Skeletal muscle satellite cell (primary cell): ENCODE measurements around a stretch of chr12.

GRCh38 chr12:93570697-93571377 lies 1.6 kb upstream of the SOCS2 start:
- CAGE, long polyA plus RNA, result no peak

DNA sequence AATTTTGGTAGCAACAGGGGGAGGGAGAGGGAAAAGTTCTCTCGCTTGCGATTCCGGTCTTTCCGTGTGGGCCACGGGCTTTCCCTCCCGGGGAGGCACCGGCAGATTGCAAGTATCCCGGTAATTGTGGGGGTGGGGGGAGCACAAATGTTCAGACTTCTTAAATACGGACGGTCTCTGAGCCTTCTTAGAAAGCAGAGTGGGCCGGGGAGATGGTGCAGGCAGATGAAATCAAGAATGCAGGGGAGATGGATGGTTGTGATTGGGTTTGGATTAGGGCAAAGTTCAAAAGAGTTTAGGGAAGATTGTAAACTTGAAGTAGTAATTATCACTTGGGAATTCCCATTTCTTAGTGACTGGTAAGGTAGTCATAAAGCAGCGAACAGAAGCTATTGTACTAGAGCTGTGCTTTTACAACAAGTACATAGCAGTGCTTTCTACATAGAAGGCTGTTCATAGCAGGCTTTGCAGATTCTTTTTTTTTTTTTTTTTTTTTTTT lies 1.3 kb downstream of the SOCS2 start:
- CAGE, long polyA plus RNA, result no peak

- CAGE, long polyA plus RNA, result no peak
Measured at GRCh38 chr12:93574229-93575305, 2.1 kb downstream of the SOCS2 start.

GRCh38 chr12:93590898-93592163 lies 18.9 kb downstream of the SOCS2 start:
- CAGE, long polyA plus RNA, result no peak

DNA sequence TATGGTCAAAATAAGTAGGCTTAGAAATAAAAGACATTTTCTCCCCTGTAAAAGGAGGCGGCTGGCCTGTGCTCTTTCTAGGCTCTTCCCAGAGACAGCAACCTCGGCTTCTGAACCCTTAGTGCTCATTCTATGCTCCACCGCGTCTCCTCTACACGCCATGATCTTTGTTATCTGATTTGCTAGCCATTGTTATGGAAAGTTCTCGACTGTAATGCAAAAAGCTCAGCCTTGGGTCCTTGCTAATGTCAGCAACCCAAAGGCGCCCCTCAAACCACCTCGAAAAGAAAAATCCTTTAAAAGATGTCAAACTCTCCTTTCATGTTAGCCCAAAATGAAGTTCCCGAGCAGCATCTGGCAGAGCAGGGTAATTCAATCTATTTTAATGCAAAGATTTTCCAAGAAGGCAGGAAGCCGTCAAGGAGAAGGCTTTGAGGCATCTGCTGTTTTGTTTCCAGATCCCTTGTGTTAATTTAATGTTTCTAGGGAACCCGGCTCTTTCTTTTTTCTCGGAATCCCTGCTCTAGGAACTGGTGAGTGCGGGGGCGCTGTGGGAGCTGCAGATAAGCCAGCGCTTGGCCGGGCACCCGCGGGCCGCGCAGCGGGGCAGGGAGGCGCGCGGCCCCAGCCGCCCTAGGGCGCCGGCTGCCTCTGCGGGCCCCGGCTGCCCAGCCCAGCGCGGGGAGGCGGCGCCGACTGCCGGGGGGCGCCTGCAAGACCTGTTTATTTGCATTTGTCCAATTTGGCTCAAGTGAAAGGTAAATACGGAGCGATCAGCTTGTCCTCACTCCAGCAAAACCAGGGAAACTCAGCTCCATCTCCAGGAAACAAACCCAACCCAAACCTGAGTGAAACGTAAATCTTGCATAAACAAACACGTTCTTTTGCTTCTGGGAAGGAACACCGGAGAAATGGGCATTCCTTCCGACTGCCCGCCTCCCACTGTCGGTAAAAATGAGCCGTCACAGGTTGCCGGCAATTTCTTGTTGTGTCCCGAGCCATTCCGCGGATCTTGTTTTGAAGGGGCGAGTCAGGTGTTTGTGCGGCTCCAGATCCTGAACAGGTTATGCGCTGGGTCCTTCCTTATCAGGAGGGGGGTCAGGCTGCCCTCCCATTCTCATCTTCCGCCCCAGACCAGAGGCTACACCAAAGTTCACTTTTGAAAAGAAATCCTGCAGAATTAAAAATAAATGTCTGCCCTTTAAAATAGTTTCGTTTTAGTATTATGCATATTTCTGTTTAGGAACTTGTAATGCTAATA lies 65.1 kb downstream of the CRADD start:
- CAGE, long polyA plus RNA, result no peak

- CAGE, long polyA plus RNA, result no peak
Measured at GRCh38 chr12:94063089-94063744, 85.2 kb upstream of the PLXNC1 start.

GRCh38 chr12:94204913-94205322 lies 56.5 kb downstream of the PLXNC1 start:
- CAGE, long polyA plus RNA, result no peak

GRCh38 chr12:94576205-94576553 lies 74.2 kb downstream of the TMCC3 start:
- CAGE, long polyA plus RNA, result no peak

- CAGE, long polyA plus RNA, result no peak
Measured at GRCh38 chr12:94615001-94615807, 35.2 kb downstream of the TMCC3 start.

GRCh38 chr12:94830912-94831508 lies 172.5 kb downstream of the NDUFA12 start:
- CAGE, long polyA plus RNA, result no peak

DNA sequence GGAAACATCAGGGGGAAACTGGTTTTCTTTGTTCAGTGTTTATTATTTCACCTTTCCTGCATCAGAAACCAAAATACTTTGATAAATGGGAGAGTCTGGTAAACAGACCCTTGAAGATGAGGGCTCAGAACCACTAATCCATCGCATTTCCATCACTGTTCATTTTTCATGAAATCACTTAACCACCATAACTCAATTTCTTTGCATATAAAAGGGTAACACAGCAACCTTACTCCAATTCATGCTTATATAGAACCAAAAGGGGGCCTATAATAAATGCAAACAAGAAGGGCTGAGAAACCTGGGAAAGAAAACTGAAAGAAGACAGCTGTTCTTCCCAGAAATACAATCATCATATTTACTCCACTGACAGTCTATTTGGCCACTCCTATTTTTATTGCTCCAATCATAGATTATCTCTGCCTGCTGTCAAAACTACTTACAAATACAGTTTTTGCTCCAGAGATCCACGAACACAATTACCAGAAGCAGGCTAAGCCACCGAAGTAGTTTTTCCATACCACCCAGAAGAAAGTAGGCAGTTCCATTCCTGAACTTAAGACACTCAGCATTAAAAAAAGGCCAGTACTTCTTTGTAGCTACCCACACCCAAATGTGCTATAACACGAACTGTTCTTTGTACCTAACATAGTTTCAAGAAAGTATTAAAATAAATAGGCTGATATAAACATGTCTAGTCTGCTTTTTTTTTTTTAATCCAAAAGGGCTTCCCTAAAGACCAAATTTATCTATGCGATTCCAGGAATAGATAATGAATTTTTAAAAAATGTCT lies 16.8 kb downstream of the FGD6 start:
- CAGE, long polyA plus RNA, result no peak

DNA sequence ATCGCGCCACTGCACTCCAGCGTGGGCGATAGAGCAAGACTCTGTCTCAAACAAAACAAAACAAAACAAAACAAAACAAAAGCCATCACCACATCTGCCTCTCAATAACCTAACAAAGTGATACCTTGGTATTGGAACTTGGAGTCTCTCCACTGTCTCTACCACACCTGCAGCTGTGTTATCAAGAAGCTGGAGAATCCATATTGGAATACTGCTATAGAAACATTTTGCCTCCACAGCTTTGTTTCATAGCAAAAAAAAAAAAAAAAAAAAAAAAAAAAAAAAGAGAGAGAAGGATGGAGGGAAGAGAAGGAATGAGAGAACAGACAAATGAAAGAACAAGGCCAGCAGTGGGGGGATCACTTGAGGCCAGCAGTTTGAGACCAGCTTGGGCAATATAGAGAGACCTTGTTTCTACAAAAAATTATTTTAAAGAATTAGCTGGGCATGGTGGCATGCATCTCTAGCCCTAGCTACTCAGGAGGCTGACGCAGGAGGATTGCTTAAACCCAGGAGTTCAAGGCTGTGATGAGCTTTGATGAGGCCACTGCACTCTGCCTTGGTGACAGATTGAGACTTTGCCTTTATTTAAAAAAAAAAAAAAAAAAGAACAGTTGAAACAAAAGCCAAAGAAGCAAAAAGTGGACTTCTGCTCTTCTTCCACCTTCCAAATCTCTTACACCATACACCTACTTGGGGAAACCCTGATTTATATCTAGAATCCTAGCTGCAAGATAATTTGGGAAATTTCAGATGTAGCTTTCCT lies 8.1 kb downstream of the VEZT start:
- CAGE, long polyA plus RNA, result no peak

- CAGE, long polyA plus RNA, result no peak
Measured at GRCh38 chr12:95679682-95680216, 110.8 kb downstream of the NTN4 start.

DNA sequence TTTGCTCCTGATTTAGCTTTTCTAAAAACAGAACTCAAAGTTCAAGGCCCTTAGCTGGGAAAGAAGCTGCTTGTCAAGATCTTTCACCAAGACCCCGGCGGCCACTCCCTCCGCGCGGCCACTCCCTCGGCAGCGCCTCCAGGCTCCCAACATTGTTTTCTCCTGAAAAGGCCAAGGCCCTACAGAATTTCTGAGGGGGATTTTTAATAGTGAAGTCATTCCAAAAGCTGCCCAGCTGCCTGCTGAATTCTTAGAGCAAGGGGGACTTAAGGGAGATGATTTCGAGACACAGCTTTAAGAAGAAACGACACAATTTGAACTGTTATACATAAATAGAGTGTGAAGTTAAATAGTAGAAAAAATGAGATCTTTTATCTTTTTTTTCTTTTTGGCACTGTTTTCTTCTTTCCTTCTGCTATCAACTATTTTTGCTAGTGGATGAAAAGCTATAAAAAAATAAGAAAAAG lies 96.3 kb downstream of the NTN4 start:
- CAGE, long polyA plus RNA, result no peak

DNA sequence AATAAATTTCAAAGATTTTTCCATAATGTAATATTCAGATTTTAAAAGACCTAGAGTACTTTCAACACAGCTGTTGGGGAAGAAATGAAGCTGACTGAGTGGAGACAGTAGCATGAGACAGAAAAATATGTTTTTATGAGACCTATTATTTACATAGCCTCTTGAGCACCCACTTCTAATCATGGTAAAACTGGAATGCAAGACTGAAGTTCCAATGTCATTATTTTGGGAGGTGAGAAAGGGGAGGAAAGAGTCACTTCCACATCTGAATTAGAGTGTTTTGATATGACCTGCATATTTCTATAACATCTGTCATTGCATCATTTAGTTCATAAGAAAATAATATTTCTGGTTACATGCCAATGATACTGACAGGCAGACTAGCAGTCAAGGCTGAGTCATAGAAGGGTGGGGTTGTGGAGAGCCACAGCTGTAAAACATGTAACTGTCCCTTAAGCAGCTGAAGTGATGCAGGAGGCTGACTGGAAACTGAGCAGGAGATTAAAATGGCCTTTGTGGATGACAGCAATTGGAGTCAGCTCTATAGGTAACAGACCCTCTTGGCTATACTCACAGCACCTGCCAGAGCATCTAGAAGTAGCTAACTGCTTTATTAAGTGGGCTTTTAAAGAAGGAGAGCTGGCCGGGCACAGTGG lies 26.7 kb downstream of the NTN4 start:
- CAGE, long polyA plus RNA, result no peak

DNA sequence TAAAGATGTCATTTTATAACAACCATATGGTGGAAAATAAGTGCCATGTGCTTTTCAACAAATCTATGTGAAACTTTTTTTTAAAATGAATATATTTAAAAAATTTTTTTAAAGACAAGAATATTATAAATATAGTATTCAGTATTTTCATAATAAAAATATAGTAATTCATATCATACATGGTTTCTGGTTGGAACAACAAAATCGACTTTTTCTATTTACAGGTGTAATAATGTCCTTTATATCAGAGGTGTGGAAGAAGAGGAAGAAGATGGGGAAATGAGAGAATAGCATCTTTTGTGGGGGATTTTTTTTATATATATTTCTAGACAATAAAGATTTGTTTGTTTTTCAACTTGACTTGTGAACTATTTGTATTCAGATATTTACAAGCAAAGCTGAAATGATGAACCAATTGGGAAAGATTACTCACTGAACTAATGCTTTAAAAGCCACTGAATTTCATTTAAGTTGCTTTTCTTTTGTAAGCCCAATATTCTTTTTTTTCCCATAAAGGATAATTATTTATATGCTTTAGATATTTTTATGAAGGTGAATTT lies 7.1 kb downstream of the SNRPF start:
- CAGE, long polyA plus RNA, result no peak

GRCh38 chr12:95941931-95942328 lies 484 bp downstream of the CCDC38 start:
- CAGE, long polyA plus RNA, result no peak

GRCh38 chr12:95944381-95944645 lies 1.2 kb downstream of the AMDHD1 start:
- CAGE, long polyA plus RNA, result no peak

GRCh38 chr12:96196778-96197094 lies 2.6 kb downstream of the ELK3 start:
- CAGE, long polyA plus RNA, result no peak

- CAGE, long polyA plus RNA, result no peak
Measured at GRCh38 chr12:96278498-96279429, 84.6 kb downstream of the ELK3 start.